ENCODE data around the gene CKLF.

DNA sequence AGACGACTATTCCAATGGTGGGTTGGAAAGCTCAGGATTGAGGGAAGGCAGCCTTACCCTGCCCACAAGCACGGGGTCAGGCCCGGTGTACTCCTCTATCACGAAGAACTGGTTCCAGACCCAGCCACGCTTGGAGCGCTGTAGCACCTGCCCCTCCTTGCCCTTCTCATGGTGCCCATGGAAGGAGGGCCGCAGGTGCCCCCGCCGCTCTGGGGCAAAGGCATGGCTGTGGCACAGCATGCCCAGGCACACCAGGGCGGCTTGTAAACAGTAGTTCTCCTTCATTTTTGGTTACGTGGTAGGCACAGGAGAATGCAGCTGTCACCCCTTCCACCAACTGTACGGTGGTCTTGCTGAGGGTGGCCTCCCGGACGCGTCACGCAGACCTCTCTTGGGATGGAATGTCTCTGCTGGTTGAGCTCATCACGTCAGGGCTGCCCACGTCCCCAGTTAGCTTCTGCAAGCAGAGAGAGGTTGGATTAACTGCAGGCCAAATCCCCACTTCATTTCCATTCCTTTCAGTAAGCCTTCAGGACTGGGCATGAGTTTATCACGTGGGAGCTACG is 117.2 kb downstream of the CDH11 start:
- RAMPAGE, long total RNA, result no peak
- RRBS, result no CpG with 5 or more reads among the region's 20 CpGs

DNA sequence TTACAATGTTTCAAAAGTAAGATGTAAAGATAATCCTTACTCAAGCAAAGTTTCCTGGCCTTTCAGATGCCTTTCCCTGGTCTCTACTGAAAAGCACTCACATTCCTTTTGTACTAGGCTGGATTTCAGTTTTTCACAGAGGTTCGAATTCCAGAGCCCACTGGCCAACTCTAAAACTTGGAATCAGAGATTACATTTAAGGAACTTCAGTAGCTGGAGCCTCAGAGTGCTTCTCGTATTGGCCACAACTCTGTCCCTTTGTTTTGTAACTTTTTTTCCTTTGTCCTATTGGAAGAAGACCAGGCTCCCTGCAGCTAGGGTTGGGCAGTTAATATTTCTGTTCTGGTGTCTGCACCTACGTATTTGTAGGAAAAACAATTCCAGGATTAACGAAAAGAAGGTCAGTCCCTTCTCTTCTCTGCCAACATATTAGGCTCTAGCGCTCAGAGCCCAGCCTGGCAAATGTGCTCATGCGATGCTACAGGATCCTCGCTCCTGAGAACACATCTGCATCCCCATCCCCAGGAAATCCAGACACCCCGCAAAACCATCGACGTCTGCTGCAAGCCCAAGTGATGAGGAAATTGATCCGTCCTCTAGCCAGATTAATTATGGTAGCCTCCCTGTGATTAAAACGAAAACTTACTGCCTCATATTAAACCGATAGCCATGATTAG is 1.9 kb downstream of the CDH11 start:
- RAMPAGE, long total RNA, result no peak
- RRBS, result no CpG with 5 or more reads among the region's 13 CpGs

DNA sequence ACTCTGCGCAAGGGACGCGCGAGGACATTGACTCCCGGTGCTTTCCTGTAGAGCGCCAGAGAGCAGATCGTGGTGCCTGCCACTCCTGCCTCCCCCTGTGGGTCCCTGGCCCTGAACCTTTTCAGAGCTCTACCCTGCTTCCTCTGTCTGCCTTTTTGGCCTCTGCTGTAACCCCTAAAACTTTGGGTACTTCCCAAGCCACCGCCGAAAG is 2.0 kb upstream of the CDH11 start:
- RAMPAGE, long total RNA, result no peak
- RRBS, result no CpG with 5 or more reads among the region's 9 CpGs

DNA sequence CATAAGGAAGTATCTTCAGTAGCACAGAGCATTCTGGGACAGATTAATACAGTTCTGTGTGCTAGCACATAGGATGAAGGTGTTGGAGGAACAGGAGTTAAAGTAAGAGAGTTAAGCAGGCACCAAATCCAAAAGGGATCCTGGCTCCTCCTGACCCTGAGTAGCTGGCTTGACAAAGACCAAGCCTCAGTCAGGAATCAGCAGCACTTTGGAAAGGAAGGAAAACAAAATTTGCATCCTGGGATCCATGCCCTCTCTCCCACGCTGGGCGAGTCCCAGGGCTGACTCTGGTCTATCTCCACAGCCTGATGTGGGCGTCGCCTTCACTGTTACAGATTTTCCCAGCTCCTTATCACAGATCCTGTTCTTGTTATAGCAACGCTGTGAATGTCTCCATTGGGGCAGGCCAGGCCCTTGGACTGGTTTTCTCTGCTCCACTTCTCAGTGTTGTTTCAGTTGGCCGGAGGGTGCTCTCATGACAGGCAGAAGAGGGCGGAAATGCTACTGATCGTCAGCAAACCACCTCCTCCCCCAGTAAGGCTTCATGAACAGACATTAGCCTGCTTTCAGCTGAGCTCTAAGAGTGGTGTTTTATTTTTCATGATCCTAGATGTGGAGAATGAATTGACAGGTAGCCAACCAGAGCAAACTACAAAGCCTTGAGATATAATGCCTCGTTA is 127.9 kb upstream of the CDH11 start:
- RAMPAGE, long total RNA, result no peak
- RRBS, result no CpG with 5 or more reads among the region's 9 CpGs

DNA sequence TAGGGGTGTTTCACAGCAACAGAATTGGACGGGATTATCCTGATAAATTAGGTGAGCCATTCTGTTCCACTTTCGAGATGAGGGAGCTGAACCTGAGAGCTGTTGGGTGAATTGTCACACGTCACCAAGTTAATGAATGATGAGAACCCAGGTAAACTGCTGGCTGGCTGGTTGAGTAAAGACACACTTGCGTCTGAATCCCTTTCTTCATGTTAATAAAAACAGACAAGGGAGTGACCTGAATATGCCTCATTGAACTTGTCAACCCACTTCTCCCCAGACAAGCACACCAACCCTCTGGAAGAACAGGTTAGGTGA is 400.9 kb upstream of the CDH5 start:
- RAMPAGE, long total RNA, result no peak
- RRBS, result no CpG with 5 or more reads among the region's 4 CpGs

DNA sequence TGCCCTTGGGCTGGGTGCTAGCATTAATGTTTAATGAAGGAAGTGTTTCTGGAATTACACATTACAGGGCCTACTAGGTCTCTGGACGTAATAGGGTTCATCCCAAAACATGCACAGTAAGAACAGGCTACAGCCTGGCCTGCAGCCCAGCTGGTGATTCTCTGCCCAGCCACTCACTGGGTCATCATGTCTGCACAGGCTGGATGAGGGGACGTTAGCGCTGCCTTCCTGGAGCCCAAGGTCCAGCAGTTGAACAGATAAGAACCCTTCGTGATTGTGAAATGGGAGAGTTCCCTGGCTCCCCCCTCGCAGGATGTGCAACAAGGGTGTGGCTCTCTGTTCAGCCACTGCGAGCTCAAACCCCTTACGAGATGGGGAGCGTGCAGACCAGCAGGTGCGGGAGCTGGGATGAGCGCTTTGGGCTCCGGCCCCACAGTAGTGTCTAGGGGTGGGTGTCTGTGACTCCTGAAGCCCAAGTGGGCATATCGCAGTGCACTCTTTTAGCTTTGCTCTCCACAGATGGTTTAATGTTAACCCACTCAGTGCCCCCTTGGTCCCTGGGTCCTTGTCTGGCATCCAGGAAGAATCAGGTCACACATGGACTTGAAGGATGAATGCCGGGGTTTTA is 199.9 kb upstream of the CDH5 start:
- RAMPAGE, long total RNA, result no peak
- RRBS, result 91% methylated on average over 1 of the region's 13 CpGs

DNA sequence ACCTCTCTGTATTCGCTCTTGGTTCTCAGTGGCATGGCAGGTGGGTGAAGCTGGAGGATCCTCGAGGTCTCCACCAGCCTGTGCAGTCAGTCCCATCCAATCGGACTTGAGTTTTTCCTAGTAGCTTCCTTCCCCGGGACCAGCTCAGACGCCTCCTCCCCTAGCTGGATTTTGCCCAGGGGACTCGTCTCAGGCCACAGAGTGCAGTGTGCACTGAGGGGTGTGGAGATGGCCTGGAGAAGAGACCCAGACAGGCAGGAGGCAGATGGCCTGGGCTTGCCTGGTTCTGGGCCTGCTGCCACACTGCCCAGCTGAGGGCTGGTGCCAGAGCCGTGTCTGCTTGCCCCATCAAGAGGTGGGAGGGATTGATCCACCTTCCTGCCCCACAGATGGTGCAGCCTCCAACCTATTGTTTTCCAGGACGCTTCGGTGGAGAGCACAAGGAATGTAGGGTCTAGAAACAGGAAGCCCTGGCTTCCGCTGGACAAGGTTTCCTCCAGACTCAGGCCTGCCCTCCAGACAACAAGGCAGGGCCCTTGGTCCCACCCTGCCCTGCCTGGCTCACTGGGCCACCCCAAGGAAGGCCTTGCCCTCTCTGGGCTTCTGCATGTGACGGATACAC is 6.8 kb upstream of the CDH5 start:
- RAMPAGE, long total RNA, result no peak
- RRBS, result no CpG with 5 or more reads among the region's 11 CpGs

- RAMPAGE, long total RNA, result no peak
- RRBS, result no CpG with 5 or more reads among the region's 4 CpGs
Observed at GRCh38 chr16:66377354-66377888, 10.9 kb downstream of the CDH5 start.

GRCh38 chr16:66552226-66553169 is at the start of gene CKLF:
CKLF (plus strand) TSS chr16:66552576.
- RAMPAGE, long total RNA, result start-site peak on the plus strand at chr16:66552587-66552613, 171 and 54 reads in 2 replicates
- RRBS, result no CpG with 5 or more reads among the region's 64 CpGs

- RAMPAGE, long total RNA, result no peak
- RRBS, result no CpG with 5 or more reads among the region's 2 CpGs
Observed at GRCh38 chr16:66559840-66560393, 6.3 kb upstream of the CMTM1 start.

- RAMPAGE, long total RNA, result no peak
- RRBS, result no CpG with 5 or more reads among the region's 3 CpGs
Observed at GRCh38 chr16:66580221-66580930, 1.1 kb downstream of the CMTM2 start.

DNA sequence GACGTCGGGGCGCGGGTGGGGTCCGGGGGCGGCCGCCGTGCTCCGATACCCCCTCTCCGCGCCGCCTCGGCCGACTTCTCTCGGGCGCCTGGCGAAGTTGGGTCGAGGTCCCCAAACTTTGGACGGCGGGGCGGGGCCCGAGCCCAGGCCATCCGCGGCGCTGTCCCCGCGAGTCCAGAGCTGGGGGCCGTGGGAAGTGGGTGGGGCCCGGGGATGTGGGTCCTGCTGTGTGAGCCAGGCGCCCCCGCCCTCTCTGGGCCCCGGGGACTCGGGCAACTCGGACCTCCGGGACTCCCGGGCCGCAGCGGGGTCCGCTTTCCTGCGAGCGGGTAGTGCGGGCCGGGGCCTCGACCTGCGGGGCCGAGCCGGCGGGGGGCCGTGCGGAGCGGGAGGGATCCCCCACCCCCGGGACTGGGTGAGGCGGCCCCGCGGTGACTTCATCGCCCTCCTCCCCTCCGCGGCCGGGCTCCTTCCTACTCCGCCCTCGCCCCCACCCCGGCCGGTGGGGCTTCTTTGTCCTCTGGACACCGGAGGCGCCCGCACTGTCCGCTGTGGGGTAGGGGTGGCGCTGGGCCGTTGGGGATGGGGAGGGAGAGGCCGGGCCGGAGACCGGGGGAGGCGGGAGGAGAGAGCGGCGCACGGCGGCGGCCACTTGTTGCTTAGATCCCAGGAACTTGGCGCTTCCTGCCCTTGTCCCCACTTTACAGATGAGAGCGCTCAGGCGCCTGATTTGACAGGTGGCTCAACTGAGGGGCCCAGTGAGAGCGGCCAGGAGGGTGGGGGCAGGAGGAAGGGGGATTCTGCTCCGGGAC is 714 bp downstream of the CMTM3 start:
- RAMPAGE, long total RNA, result no peak
- RRBS, result 7% methylated on average over 32 of the region's 83 CpGs

GRCh38 chr16:66650856-66651282 is 45.7 kb downstream of the CMTM4 start:
- RAMPAGE, long total RNA, result no peak
- RRBS, result no CpG with 5 or more reads among the region's 13 CpGs

- RAMPAGE, long total RNA, result no peak
- RRBS, result no CpG with 5 or more reads among the region's 8 CpGs
Observed at GRCh38 chr16:66949395-66950343, 11.4 kb upstream of the CES3 start.

GRCh38 chr16:67000130-67001500 is 12.2 kb downstream of the CES4A start:
- RAMPAGE, long total RNA, result no peak
- RRBS, result 8% methylated on average over 8 of the region's 101 CpGs

- RAMPAGE, long total RNA, result no peak
- RRBS, result no CpG with 5 or more reads among the region's 16 CpGs
Observed at GRCh38 chr16:67173201-67174067, 8.9 kb downstream of the HSF4 start.

DNA sequence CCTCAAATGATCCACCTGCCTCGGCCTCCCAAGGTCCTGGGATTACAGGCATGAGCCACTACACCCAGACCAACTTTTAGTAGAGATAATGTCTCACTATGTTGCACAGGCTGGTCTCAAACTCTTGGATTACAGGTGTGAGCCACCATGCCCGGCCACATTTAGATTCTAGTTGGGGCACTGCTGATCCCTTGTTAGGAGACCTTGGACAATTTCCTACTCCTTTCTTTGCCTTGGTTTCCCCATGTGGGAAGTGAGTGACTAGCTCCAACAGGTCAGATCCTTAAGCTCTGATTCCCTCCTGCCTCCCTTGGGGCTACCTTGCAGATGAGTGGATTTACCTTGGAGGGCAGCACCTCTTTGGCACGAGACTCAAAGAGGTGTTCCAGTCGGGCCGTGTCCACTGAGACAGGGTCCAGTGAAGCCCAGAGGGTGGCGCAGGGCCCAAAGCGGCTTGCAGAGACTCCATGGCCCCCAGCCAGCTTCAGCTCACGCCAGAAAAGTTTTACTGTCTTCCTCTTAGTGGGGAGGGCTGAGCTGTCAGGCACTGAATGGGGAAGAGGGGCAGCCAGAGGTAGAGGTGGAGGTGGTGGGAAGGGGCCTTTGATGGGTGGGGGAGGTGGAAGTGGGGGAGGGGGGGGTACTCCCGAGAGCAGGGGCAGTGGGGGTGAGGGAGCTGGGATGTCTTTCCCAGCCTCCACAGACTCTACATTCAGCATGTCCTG is 6.5 kb downstream of the TMEM208 start:
- RAMPAGE, long total RNA, result no peak
- RRBS, result no CpG with 5 or more reads among the region's 9 CpGs

GRCh38 chr16:67244254-67245373 is 2.7 kb downstream of the FHOD1 start:
- RAMPAGE, long total RNA, result no peak
- RRBS, result no CpG with 5 or more reads among the region's 9 CpGs

DNA sequence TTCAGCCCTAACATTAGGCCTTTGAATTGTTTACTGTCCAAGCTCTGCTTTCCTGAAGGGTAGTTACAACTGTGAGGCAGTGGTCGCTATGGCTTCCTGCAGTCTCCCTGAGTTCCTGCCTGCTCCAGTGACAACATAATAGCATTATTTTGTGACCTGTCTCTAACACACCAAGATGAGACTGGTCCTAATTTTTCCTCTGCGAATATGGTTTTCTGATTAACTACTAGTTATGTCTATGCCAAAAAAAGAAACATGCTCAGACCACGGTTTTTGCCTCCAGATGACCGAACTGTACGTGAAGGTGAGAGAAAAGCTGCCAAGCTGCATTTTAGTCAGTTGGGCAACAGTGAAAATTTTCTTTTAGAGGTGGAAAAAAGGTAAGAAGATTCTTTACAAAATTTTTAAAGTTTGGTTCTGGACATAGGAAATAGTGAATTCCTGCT is 20.6 kb downstream of the LRRC36 start:
- RAMPAGE, long total RNA, result no peak
- RRBS, result no CpG with 5 or more reads among the region's 5 CpGs

DNA sequence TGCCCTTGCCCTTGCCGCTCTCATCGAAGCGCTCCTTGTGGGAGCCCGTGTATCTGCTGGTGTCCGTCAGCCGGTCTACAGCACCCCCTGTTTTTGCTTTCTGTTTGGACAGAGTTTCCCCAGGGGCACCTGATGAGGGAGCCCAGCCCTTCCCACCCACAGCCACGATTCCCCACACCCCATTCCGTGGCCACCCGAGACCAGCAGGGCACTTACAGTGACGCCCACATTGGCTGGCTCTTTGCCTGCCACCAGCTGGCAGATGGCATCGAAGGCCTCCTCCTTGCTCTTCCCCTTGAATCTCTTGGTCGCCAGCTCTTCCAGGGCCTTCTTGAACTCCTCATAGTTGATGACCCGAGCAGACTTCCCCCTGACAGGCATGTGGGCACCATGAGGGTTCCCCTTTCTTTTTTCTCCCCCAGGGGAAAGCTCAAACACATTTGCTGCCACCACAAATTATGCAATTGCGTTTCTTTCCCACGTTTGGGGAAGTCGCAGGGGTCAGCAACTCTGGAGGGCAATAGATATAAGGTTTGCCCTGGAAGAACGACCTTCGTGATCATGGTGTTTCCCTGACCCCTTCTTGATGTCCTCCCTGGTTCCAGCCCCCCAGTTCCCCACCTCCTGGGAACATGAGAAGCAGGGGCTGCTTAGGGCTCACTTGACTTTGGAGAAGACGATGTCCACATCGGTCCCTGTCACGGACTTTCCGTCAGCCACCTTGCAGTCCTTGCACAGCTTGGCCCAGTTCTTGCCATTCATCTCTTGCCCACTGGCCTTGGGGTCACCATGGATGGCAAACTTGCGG is 2.8 kb downstream of the TPPP3 start:
- RAMPAGE, long total RNA, result no peak
- RRBS, result no CpG with 5 or more reads among the region's 23 CpGs